H1 (cell line): ENCODE measurements around a stretch of chr17.

GRCh38 chr17:78089374-78089792 lies 39.2 kb downstream of the TMC6 start:
- RRBS: no CpG with 5 or more reads among the region's 2 CpGs
CAGE:
- cytosol, long polyA plus RNA: no peak
- long polyA plus RNA: no peak
- nucleus, long polyA plus RNA: no peak

- RRBS: no CpG with 5 or more reads among the region's 41 CpGs
CAGE:
- cytosol, long polyA plus RNA: no peak
- long polyA plus RNA: no peak
- nucleus, long polyA plus RNA: no peak
These were observed 17.4 kb downstream of the TMC6 start for GRCh38 chr17:78110762-78112040.

DNA sequence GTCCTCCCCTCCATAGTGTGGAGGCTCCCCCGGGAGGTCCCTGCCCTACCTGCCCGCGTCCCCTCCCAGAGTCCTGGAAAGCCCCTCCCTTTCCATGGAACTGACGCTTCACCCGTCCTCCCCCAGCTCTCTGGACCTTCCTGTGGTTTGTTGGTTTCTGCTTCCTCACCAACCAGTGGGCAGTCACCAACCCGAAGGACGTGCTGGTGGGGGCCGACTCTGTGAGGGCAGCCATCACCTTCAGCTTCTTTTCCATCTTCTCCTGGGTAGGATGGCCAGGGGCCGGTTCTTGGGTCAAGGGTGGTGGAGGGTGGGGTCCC lies 3.0 kb downstream of the SYNGR2 start:
- RRBS: no CpG with 5 or more reads among the region's 9 CpGs
CAGE:
- cytosol, long polyA plus RNA: no peak
- long polyA plus RNA: no peak
- nucleus, long polyA plus RNA: no peak

DNA sequence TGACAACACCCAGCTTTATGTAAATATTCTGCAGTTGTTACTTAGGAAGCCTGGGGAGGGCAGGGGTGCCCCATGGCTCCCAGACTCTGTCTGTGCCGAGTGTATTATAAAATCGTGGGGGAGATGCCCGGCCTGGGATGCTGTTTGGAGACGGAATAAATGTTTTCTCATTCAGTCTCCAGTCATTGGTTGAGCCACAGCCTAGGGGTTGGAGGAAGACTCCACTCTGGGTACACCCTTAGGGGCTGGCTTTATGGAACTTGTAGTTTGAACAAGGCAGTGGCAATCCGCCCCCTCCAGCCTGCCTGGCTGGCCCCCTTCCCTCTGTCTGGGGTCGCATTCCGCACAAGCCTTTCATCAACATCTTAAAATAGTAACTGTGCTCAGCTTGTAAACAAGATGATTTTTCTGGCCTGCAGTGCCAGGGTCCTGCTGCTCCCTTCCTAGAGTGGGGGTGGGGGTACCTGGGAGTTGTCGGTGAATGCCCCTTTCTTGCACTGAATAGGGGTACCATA lies 4.2 kb downstream of the SYNGR2 start:
- RRBS: no CpG with 5 or more reads among the region's 8 CpGs
CAGE:
- cytosol, long polyA plus RNA: no peak
- long polyA plus RNA: no peak
- nucleus, long polyA plus RNA: no peak

DNA sequence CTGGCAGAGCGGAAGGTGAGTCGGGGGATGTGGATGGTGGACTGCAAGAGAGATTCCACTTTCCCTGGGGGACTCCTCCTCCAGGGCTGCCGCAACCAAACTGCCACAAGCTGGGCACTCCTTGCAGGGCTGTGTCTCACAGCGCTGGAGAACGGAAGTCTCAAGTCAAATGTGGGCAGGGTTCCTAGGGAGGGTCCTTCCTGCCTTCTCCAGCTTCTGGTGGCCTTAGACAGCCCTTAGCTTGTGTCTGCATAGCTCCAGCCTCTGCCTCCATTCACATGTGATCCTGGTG lies 11.4 kb upstream of the BIRC5 start:
- RRBS: no CpG with 5 or more reads among the region's 5 CpGs
CAGE:
- cytosol, long polyA plus RNA: no peak
- long polyA plus RNA: no peak
- nucleus, long polyA plus RNA: no peak

- RRBS: no CpG with 5 or more reads among the region's 7 CpGs
CAGE:
- cytosol, long polyA plus RNA: no peak
- long polyA plus RNA: no peak
- nucleus, long polyA plus RNA: no peak
These were observed 20.9 kb downstream of the TMEM235 start for GRCh38 chr17:78252317-78252740.

- RRBS: no CpG with 5 or more reads among the region's 19 CpGs
CAGE:
- cytosol, long polyA plus RNA: no peak
- long polyA plus RNA: no peak
- nucleus, long polyA plus RNA: no peak
These were observed 25.2 kb downstream of the TMEM235 start for GRCh38 chr17:78256350-78257221.

DNA sequence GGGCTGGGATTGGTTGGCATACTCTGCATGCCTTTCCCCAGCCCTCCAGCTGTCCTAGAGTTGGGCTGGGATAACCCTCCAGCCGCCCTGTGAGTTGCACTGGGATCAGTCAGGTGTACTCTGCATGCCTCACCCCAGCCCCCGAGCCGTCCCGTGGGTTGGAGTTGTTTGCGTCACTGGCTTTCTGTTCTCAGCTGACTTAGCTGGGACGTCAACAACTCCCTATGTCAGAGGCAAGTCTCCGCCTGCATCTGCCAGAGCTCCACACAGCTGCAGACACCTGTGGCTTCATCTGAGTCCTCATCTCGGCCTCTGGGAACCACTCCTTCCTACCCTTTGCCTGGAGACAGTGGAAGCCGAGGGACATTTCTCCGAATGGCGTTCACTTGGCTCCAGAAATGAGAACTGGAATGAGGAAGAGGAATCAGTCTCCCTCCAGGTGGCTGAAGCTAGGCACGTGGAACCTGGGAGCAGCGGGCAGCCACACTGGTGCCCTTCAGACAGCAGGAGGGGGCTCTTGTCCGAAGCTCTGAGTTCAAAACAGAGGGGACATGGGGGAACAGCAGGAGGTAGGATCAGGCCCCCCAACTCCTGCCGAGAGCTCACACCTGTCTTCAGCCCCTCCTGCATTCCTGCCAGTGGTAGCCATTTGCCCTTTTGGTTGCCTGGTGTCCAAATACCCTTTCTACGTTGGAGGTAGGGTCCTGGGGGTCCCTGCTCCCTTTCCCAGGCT lies 41.3 kb downstream of the TMEM235 start:
- RRBS: no CpG with 5 or more reads among the region's 16 CpGs
CAGE:
- cytosol, long polyA plus RNA: no peak
- long polyA plus RNA: no peak
- nucleus, long polyA plus RNA: no peak

- RRBS: no CpG with 5 or more reads among the region's 12 CpGs
CAGE:
- cytosol, long polyA plus RNA: no peak
- long polyA plus RNA: no peak
- nucleus, long polyA plus RNA: no peak
These were observed 46.9 kb downstream of the TMEM235 start for GRCh38 chr17:78278195-78278900.

DNA sequence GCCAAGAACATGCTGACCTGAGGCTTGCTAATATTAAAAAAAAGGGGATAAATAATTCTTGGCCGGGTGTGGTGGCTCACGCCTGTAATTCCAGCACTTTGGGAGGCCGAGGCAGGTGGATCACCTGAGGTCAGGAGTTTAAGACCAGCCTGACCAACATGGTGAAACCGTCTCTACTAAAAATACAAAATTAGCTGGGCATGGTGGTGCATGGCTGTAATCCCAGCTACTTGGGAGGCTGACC lies 957 bp downstream of the PGS1 start:
- RRBS: no CpG with 5 or more reads among the region's 4 CpGs
CAGE:
- cytosol, long polyA plus RNA: no peak
- long polyA plus RNA: no peak
- nucleus, long polyA plus RNA: no peak

- RRBS: no CpG with 5 or more reads among the region's 24 CpGs
CAGE:
- cytosol, long polyA plus RNA: no peak
- long polyA plus RNA: no peak
- nucleus, long polyA plus RNA: no peak
These were observed 11.7 kb downstream of the PGS1 start for GRCh38 chr17:78389799-78390930.

DNA sequence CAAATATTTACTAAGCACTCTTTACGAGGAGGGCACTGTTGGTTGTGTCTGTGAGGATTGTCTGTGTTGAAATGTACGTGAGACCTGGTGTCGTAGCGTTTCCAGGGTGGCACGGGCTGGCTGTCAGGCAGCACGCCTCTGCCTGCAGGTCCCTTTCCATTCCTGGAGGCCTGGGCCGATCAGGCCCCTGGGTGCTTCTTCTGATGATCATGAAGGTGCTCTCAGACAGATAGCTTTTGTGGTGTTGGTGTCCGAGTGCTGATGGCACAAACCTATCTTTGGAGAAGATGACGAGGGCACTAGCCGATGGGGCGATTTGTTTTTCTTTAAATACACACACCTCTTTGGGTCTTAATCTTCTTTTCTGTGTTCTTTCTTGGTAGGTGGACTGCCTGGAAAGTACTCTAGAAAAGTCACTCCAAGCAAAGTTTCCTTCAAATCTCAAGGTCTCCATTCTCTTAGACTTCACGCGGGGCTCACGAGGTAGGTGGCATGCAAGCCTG lies 19.5 kb downstream of the PGS1 start:
- RRBS: no CpG with 5 or more reads among the region's 14 CpGs
CAGE:
- cytosol, long polyA plus RNA: no peak
- long polyA plus RNA: no peak
- nucleus, long polyA plus RNA: no peak

DNA sequence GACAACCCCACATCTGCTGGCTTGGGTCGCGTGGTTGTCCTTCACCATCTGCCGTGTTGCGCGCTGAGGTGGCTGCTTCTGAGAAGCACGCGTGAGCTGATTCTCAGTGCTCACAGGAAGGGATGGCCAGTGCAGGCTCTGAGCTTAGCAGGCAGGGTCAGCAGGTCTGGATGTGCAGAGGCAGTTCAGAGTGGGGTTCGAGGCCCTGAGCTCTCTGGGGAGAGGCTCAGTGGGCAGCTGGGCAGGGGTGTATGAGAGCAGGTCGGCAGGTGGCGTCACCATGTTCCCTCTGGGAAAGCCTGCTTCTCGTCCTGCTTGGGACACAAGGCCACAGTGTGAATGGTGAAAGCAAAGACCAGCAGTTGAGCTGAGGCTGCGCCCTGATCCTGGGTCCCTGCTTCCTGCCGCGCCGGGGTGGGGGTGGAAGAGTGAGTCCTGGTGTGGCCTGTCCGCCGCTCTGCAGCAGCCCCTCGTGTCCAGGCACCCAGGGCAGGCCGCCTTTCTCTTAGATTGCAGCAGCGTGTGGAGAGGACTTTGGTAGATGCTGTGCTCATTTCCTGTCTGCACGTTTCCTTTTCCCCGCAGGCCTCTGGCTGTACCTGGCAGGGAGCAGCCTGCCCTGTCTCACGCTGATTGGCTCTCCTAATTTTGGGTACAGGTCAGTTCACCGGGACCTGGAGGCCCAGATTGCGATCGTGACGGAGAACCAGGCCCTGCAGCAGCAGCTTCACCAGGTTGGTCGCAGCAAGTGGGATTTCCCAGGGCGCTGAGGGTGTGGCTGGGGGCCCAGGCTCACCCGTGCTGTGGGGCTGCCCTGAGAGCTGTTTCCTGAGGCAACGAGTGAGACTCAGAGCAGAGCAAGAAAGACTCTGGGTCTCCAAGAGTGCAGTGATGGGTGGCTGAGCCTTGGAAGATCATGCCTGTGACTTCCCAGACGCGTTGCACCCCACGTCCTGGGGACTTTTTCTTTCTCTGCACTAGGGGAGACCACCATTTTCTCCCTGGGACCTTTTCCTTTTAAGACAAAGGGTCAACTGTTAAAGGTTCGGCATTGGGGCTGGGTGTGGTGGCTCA lies 36.2 kb downstream of the PGS1 start:
- RRBS: no CpG with 5 or more reads among the region's 35 CpGs
CAGE:
- cytosol, long polyA plus RNA: no peak
- long polyA plus RNA: no peak
- nucleus, long polyA plus RNA: no peak

- RRBS: no CpG with 5 or more reads among the region's 15 CpGs
CAGE:
- cytosol, long polyA plus RNA: no peak
- long polyA plus RNA: no peak
- nucleus, long polyA plus RNA: no peak
These were observed 44.2 kb downstream of the PGS1 start for GRCh38 chr17:78422628-78423158.

GRCh38 chr17:78652919-78653493 lies 75.8 kb upstream of the DNAH17 start:
- RRBS: no CpG with 5 or more reads among the region's 13 CpGs
CAGE:
- cytosol, long polyA plus RNA: no peak
- long polyA plus RNA: no peak
- nucleus, long polyA plus RNA: no peak

DNA sequence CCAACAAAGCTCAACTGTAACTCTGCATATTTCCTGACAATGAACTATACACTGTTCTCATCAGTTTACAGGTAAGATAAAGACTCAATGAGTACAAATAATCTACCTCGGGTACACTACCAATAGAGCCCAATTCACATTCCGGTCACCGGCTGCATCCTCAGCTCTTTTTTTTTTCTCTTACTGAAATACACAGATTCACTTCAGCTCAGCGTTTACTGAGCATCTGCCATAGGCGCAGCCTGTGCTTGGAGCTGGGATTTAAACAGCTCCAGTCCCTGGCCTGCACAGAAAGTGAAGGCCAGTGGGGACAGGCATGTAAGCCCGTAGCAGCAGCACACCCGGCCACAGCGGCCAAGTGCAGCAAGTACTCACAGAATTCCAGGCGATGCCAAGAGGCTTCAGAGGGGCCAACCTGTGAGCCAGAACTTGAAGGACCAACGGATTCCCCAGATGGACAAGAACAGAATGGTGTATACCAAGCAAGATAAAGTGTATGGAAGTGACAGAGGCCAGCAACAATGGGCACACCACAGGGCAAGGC lies 48.7 kb downstream of the CYTH1 start:
- RRBS: no CpG with 5 or more reads among the region's 10 CpGs
CAGE:
- cytosol, long polyA plus RNA: no peak
- long polyA plus RNA: no peak
- nucleus, long polyA plus RNA: no peak

GRCh38 chr17:78766411-78766853 lies 15.6 kb downstream of the CYTH1 start:
- RRBS: no CpG with 5 or more reads among the region's 2 CpGs
CAGE:
- cytosol, long polyA plus RNA: no peak
- long polyA plus RNA: no peak
- nucleus, long polyA plus RNA: no peak

DNA sequence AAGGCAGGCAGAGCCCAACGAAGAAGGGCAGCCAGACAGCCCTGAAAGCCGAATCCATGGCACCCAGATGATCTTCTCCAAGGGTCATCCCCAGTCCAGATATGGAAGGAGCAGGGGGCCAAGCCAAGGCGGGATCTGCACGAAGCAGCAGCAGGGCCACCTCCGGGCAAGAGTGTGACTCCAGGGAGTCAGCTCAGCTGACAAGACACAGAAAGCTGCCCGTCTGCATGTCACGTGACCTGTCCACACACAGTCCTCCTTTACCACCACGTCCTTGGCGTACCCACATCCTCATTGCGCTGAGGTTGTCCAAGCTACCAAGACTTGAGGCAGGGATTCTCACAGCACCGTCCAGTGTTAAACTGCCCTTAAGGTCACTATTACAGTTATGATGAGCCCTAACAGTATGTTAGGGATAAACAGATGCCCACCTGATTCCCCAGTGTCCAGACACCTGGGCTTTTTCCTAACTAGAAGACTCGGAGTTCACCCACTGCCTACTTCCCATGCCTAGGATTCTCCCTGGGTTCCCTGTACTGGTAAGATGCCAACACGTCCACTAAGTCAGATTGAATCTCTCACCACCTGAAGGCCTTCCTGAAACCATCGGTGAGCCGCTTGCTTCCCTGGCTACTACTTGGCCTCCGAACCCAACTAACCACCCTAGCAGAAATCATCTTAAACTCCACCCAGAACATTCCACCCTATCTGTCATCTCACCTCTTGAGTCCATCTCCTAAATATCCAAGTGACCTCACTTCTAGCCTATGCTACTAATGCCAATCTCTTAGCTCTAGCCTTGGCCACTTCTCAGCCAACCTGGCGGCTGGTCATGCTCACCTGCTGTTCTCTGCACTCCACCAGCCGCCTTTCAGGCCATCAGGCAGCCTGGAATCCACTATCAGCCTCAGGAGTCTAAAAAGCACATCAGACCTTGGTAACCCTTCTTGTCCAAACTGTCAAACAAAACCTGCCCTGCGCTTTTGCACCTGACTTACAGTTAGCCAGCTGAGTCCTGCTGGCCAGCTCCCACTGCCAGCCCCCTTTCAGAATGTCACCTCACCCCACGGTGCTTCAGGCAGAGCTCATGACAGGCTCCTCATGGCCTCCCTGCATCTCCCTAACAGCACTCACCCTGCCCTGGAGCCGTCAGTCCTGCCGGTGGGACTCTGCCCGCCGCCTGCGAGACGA lies 11.7 kb upstream of the CYTH1 start:
- RRBS: no CpG with 5 or more reads among the region's 26 CpGs
CAGE:
- cytosol, long polyA plus RNA: no peak
- long polyA plus RNA: no peak
- nucleus, long polyA plus RNA: no peak

GRCh38 chr17:78854395-78855149 lies 14.0 kb upstream of the USP36 start:
- RRBS: no CpG with 5 or more reads among the region's 12 CpGs
CAGE:
- cytosol, long polyA plus RNA: no peak
- long polyA plus RNA: no peak
- nucleus, long polyA plus RNA: no peak

DNA sequence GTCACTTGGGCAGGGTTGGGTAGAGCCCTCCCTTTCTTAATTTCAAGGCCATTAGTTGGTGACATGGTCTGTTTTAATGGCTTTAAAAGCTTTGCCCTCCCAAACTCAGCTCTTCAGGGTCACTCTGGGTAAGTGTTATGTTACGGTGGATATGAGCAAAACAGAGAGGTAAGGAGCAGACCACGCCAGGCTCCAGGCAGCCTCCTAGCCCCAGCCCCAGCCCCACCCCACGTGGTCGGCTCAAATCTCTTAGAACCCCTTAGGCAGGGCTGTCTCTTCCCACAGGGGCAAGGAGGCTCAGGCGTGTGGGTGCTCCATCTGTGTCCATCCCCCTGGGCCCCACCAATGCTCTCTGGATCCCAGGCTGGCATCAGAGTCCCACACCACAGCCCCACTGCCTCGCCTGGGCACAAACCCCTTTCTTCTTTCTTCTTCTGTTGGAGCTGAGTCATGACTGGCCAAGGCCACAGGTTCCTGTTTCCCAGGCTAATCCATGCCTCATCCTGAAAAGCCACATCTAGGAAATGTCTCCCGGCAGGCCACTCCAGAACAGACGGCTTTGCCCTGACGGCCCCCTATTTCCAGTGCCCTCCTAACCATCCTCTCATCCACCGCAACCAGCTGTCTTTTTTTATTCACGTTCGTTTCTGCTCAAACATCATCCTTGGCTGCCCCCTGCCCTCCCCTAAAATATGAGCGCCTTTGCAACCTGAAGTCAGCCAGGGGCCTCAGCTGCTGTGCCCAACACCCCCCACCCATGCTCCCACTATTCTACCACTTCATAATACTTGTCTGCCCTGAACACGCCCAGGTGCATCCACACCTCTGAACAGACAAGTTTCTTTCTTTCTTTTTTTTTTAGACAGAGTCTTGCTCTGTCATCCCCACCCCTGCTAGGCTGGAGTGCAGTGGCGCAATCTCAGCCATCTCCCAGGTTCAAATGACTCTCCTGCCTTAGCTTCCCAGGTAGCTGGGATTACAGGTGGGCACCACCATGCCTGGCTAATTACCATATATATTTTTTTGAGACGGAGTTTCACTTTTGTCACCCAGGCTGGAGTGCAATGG lies 27.2 kb downstream of the CEP295NL start:
- RRBS: no CpG with 5 or more reads among the region's 16 CpGs
CAGE:
- cytosol, long polyA plus RNA: no peak
- long polyA plus RNA: no peak
- nucleus, long polyA plus RNA: no peak